Gastrocnemius medialis (tissue), 3 donors: ENCODE results near the gene SLC46A2.

DNA sequence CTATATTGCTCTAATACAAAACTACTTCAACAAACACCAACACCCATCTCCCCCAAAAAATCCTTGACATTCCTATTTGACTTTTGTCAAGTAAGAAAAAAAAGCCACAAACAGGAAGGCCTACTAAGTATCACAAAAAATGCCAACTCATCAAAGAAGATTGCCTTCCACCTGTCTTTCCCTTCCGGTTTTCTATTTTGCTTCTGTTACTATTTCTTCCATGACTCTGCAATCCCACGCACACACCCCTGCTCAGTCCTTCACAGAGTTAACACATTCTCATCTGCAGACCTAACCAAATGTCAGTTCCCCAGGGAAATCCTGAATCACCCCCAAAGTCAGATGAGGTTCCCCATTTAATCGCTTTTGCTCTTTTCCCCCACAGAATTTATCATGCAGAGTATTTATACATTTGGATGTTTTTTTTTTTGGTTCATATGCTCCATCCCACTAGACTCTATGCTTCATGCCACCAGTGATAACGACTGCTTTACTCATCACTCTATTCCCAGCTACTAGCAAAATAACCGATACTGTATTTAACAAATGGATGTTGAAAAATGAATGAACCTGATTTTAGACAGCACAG lies 15.1 kb downstream of the LPAR1 start:
- PRO-cap = no peak
- RAMPAGE, long total RNA, 3 experiments = no peak in any of the 3 experiments

DNA sequence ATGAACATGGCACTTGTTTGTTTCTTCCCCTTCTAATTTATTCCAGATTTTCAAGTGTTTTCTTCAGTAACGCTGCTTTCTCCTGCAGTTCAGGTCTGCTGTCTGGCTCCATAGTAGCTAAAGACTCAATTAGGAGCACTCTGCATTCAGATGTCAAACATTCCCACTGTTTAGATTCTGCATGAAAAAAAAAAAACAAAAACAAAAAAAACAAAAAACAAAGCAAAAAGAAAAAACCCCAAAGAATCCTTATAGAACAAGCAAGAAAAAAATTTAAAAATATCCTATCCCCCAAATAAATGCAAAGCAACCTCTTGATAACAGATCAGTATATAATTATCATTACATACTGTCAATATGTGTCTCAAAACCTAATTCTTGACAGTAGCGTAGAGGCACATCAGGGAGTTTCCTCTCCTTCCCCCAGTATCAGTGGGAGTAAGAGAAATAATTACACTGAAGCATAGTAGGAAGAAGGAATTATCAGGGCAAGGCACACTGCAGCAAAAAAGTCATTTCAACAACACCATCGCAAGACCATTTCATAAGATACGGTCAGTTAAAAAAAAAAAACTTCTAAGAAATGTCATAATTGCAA lies 32.1 kb upstream of the OR2K2 start:
- PRO-cap = no peak
- RAMPAGE, long total RNA, 3 experiments = no peak in any of the 3 experiments

GRCh38 chr9:111371466-111371909 lies 41.5 kb upstream of the OR2K2 start:
- PRO-cap = no peak
- RAMPAGE, long total RNA, 3 experiments = no peak in any of the 3 experiments

DNA sequence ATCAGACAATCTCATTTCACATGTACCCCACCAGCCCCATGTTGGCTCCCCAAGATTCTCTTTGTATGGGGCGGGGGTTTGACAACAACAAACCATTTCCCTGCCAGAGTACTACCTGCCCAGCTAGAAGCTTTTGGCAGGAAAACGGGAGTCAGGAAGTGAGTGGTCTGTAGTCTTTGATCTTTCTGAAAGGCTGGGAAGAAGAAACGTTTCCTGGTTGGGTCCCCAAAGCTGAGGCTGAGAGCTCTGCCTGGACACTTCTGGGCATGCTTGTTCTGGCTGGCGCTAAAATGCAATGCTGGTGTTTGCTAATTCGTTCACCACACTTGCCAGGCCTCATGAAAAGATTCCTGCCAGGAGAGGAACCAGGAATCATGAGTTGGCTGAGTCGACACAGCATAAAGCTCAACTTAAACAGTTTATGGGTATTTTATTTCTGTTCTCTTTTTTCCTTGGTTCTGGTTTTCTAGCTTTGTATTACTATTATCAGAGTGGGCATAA lies 10.6 kb upstream of the PTGR1 start:
- PRO-cap = no peak
- RAMPAGE, long total RNA, 3 experiments = no peak in any of the 3 experiments

DNA sequence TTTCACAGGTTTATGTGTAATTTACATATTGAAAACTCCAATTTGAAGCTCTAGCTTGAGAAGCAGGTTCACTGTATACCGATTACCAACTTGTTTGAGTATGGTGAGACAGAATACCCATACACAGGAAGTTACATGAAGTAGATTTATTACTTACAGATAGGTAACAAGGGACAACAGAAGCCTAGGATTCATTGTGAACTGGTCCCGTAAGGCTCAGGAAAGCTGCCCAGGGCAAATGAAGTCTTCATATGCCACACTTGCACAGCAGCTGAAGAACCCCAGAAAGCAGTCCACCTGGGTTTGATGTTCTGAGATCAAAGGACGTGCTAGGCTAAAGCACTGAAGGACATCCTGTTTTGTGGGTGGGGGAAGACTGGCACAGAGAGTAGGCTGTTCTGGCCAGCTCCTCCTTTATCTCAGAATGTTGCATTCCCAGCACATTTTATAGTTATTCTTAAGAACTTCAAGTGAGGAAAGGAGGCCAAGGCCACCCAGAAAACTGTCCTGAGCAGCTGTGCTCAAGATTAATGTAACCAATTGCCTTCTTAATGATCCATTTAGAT lies 11.0 kb downstream of the SHOC1 start:
- PRO-cap = no peak
- RAMPAGE, long total RNA, 3 experiments = no peak in any of the 3 experiments

GRCh38 chr9:111896914-111897341 lies 314 bp downstream of the UGCG start:
- PRO-cap = bidirectional peak, plus-strand start at chr9:111897173, minus-strand start at chr9:111897013
- RAMPAGE, long total RNA, 3 experiments = no peak in any of the 3 experiments

- PRO-cap = no peak
- RAMPAGE, long total RNA, 3 experiments = no peak in any of the 3 experiments
Measured at GRCh38 chr9:111945281-111945654, 48.7 kb downstream of the UGCG start.

- PRO-cap = bidirectional peak, plus-strand start at chr9:111960025, minus-strand start at chr9:111959711
- RAMPAGE, long total RNA, 3 experiments = no peak in any of the 3 experiments
Measured at GRCh38 chr9:111959377-111960268, 63.0 kb downstream of the UGCG start.

DNA sequence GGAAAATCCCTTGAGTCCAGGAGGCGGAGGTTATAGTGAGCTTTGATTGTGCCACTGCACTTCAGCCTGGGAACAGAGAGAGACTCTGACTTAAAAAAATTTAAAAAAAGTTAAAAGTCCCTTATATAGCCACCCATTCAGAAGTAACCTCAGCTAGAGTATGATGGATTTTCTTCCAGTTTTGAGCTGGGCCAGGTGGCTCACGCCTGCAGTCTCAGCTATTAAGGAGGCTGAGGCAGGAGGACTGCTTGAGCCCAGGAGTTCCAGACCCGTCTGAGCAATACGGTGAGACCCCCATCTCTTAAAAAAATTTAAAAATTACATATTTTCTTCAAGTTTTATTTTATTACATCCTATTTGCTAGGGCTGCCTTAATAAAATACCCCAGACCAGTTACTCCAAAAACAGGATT lies 72.6 kb downstream of the UGCG start:
- PRO-cap = no peak
- RAMPAGE, long total RNA, 3 experiments = no peak in any of the 3 experiments

DNA sequence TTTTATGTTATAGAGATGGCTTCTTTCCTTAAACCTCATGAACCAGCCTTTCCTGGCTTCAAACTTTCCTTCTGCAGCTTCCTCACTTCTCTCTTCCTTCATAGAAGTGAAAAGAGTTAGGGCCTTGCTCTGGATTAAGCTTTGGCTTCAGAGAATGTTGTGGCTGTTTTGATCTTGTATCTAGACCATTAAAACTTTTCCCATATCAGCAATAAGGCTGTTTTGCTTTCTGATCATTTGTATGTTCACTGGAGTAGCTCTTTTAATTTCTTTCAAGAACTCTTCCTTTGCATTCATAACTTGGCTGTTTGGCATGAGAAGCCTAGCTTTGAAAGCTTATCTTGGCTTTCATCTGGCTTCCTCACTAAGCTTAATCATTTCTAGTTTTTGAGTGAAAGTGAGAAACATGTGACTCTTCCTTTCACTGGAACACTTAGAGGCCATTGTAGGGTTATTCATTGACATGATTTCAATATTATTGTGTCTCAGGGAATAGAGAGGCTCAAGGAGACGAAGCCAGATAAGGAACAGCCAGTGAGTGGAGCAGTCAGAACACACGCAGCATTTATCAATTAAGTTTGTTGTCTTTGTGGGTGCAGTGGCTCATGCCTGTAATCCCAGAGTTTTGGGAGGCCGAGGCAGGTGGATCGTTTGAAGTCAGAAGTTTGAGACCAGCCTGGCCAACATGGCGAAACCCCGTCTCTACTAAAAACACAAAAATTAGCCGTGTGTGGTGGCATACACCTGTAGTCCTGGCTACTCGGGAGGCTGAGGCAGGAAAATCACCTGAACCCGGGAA lies 98.2 kb downstream of the UGCG start:
- PRO-cap = no peak
- RAMPAGE, long total RNA, 3 experiments = no peak in any of the 3 experiments

GRCh38 chr9:112041579-112042386 lies 133.3 kb downstream of the SUSD1 start:
- PRO-cap = no peak
- RAMPAGE, long total RNA, 3 experiments = no peak in any of the 3 experiments

GRCh38 chr9:112093148-112093540 lies 82.0 kb downstream of the SUSD1 start:
- PRO-cap = no peak
- RAMPAGE, long total RNA, 3 experiments = no peak in any of the 3 experiments

DNA sequence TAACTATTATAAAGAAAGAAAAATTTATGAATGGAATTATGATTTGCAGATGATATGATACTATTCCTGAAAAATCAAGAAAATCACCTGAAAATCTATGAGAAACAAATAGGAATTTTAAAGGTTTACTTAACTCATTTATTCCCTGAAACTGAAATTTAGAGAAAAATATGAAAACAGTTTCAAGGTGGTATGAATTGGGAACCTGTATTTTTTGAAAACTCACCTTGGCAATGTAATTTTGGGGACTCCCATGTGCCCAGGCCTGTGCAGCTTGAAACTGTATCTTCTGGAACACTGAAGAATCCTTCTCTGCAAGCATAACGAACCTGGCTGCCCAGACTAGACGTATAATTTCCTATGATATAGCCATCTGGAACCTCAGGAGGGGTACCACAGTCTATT lies 33.0 kb downstream of the SUSD1 start:
- PRO-cap = no peak
- RAMPAGE, long total RNA, 3 experiments = no peak in any of the 3 experiments

- PRO-cap = no peak
- RAMPAGE, long total RNA, 3 experiments = no peak in any of the 3 experiments
Measured at GRCh38 chr9:112556144-112556424, 69.5 kb downstream of the KIAA1958 start.

- PRO-cap = no peak
- RAMPAGE, long total RNA, 3 experiments = no peak in any of the 3 experiments
Measured at GRCh38 chr9:112755677-112756066, 5.1 kb downstream of the SNX30 start.

GRCh38 chr9:112890575-112891219 lies at the start of gene SLC46A2:
Gene SLC46A2, minus strand, starts transcription at chr9:112890876.
- PRO-cap = no peak
- RAMPAGE, long total RNA, 3 experiments = no peak in any of the 3 experiments

- PRO-cap = no peak
- RAMPAGE, long total RNA, 3 experiments = no peak in any of the 3 experiments
Measured at GRCh38 chr9:113155754-113156427, 5.1 kb downstream of the SLC31A2 start.

DNA sequence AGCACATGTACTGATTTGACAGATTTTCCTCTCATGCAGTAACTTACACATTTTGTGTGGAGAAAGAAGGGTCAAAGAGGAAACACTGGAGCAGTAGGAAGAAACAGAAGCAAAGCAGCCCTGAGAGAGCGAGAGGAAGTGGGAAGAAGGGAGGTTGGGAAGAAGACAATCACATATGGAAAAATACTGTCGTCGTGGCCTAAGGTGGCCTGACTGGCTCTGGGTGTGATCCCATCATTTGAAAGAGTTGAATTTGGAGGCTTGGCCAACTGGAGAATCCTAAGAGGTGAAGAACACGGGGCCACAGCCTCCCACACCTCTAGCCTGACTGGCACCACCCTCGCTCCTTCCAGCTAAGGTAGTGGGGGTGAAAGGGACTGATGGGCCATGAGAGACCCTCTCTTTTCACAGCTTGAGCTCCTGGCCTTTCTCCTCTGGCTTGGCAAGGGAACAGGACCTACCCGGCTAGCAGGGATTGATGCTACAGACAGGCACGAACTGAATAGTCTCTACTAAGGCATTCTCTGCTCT lies 15.7 kb downstream of the SLC31A2 start:
- PRO-cap = no peak
- RAMPAGE, long total RNA, 3 experiments = no peak in any of the 3 experiments

DNA sequence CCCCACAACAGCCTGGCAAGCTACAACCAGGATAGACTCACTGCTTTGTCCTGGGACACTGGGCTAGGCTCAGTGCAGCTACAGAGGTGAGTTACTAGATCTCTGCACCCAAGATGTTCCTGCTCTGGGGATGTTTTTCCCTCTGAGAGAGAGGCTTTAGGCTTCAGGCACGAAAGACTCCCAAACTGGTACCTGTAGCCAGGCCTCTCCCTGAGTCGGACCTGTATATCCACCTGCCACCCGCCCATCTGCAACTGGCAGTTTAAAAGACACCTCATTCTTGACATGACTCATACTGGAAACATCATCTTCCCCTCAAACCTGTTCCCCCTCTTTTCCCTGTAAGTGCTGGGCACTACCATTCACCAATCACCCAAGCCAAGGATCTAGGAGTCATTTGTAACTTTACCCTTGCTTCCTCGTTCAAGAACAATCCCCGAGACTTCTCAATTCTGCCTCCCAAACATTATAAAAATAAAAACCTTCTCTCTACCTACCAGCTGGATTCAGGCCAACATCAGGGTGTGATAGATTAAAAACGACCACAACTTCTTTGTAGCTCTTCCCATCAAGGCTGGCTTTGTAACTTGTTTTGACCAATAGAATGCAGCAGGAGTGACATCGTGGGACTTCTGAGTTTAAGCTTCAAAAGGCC lies 1.6 kb upstream of the WDR31 start:
- PRO-cap = no peak
- RAMPAGE, long total RNA, 3 experiments = no peak in any of the 3 experiments

DNA sequence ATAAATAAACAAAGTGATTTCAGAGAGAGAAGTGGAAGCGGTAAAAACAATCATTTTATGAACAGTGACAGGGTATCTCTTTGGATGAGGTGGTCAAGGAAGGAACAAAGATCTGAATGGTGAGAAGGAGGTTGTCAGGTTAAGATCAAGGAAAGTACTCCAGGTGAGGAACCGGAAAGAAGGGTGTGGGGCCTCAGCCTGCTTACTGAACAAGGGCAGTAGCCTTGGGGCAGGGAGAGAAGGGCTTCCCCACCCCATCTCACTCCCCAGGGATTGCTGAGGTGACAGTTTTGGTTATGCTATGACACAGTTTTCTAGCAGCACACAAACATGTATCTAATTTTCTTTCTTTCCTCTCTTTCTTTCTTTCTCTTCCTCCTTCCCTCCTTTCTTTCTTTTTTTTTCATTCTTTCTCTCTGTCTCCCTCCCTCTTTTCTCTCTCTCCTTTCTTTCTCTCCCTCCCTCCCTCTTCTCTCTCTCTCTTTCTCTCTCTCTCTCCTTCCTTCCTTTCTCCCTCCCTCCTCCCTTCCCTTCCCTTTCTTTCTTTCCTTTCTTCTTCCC lies 4.1 kb upstream of the HDHD3 start:
- PRO-cap = no peak
- RAMPAGE, long total RNA, 3 experiments = no peak in any of the 3 experiments